ENCODE measurements around a stretch of chr5.

DNA sequence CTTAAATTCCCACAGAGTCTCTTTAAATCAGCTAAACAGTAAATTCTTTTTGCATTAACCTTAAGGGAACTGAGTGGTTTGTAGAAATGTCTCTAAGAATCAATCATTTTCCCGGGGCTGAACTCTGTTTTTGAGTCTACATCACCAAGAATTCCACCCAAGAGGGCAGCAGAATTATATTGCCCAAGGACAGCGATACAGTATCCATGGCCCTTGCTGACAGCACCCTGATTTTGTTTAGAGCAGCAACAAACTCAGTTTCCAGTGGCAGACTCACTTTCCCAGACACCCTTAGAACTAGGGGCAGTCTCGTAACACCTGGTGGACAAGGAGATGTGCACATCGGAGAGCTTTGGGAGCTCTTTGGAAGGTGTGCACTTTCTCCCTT lies 82.8 kb downstream of the BOD1 start:
- PRO-cap = no peak

DNA sequence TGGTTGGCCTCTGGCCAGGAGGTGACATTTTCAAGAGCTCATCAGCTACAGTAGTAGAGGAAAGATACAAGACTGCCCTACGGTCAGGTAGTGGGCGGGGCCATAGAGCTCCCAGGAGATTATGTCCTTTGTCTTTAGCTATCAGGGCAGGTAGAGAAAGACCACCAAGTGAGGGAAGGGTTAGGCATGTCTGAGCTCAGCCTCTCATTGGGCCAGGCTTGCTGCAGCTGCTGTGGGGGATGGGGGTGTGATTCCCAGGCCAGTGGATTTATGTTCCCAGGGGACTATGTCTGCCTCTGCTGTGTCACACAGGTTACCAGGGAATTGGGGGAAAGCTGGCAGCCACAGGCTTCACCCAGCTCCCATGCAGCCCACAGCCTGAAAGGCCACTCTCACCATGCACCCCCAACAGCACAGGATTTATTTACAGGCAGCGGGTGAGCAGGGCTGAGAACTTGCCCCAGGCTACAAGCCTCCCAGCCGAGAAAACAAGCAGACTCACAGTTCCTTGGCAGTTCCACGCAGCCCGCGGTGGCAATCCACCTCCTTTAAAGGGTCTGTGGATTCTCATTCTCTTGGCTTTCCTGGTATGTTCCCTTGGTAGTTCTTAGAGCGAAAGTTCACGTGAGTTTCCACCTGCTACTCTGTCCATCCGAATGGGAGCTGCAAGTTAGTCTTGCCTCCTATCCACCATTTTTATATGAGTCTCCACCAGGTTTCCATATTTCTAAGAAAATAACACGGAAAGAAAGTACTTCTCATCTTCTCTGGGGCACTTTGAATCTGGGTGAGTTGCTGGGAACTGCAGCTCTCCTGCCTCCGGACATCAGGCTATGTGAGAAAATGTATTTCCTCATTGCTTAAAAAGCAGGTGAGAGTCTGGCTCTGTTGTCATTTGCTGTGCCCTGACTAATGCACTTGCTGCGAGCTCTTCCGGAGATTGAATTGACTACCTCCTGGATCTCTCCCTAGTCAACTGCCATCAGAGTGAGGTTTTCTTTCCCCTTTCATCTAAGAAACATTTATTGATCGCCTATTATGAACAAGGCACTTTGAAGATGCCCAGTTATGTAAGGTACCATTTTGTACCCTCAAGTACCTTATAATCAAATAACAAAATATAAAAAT lies 37.8 kb upstream of the BOD1 start:
- PRO-cap = no peak

DNA sequence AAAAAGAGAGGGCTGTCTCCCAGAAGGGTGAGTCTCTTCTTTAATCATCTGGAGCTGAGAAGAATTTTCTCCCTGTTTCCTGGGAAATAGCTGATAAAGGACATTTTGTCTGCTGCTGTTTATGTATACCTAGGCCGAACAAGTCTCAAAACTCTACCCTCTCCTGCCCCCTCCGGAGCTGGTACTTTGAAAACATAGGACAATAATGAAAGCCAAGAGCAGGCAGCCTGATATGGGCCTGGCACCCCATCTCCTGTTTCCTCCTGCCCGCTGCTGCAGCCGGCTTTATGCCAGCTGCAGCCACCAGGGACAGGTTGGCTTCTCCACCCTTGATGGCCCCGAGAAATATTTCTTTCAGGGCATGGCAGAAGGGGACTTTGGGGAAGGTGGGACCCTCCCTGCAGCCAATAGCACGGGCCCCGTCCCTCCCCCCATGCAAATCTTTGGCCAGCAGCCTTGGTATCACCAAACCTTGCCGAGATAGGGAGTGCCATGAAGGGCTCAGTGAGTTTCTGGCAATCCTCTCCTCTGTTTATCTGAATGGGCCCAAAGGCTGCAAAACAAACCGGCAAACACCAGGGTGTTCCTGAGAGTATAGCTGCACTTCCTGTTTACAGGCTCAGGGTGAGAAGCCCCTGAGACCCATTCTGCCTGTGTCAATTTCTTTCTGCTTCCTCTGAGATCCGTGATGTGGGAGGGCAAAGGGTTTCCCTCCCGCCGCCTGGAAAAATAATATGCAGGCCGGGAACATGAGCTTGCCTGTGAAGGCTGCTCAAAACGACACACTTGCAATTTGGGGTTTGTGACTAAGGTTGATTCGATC lies 73.4 kb upstream of the BOD1 start:
- PRO-cap = no peak

DNA sequence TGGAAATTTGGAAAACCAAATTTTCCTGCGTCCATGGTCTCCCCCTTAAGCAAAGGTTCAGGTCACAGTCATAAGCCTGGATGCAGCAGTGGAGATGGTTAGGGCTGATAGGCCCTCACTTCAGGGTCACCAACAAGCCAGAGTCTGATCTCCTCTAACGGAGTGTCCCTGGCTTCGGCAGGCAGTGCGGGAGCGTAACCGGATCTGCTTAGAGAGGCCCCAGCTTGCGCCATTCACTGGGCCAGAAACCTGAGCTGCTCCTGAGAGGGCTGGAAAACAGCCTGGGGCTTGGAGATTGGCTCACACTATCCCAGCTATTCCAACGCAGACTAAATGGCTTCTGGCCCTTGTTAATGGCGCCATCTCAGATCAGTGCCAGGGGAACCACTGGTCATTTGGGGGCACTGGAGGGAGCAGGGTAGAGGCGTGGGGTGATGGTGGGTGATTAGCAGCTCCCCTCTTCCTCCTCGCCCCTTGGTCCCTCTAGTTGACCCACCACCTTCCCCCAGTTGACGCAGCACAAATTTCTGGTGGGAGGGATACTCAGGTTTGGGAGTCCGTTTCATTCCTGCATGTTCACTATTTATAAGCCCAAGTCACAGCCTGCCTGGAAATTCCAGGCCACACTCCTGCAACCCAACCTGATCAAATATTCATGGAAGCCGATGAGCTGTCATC lies 134.7 kb upstream of the CPEB4 start:
- PRO-cap = no peak

- PRO-cap = no peak
Measured at GRCh38 chr5:173755120-173755835, 132.9 kb upstream of the CPEB4 start.

DNA sequence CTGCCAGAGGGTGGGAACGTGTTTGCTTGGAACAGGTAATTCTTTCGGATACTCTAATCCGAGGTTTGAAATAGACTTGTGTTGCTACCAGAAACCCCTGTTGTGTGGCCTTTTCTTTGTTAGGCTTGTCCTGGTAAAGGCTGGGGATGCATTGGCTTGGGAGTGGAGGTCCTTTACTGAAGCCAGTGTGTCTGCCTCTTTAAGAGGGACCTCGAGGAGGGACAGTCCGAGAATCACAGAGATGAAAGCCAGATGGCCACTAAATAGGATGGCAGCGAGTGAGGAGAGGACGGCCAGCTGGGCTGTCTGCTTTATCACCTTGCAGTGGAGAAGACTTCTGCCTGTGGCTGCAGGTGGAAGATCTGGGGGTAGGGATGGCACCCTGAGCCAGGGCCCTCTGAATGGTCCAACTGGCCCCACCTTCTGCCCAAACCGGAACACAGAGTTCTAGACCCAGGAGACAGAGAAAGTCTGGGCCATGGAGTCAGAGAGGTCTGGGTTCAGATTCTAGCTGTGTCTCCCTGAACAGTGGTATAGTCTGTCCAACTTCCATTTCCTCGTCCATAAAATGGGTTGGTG lies 130.3 kb upstream of the CPEB4 start:
- PRO-cap = no peak

- PRO-cap = no peak
Measured at GRCh38 chr5:173793643-173794543, 94.3 kb upstream of the CPEB4 start.

GRCh38 chr5:173802587-173803095 lies 85.5 kb upstream of the CPEB4 start:
- PRO-cap = no peak

GRCh38 chr5:173864378-173864917 lies 23.7 kb upstream of the CPEB4 start:
- PRO-cap = no peak

DNA sequence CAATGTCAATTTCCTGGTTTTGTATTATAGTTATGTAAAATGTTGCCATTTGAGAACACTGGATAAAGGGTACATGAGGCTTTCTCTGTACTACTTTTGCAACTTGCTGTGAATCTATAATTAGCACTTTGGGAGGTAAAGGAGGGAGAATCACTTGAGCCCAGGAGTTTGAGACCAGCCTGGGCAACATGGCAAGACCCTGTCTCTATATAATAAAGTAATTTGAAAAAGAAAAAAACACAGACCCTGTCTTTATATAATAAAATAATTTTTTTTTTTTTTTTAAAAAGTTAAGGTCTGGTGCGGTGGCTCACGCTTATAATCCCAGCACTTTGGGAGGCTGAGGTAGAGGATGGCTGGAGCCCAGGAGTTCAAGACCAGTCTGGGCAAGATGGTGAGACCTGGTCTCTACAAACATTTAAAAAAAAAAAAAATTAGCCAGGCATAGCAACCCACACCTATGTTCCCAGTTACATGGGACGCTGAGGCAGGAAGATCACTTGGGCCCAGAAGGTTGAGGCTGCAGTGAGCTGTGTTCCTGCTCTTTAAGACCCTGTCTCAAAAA lies 24.3 kb downstream of the CPEB4 start:
- PRO-cap = no peak

- PRO-cap = no peak
Measured at GRCh38 chr5:173965133-173965572, 23.8 kb upstream of the C5orf47 start.

DNA sequence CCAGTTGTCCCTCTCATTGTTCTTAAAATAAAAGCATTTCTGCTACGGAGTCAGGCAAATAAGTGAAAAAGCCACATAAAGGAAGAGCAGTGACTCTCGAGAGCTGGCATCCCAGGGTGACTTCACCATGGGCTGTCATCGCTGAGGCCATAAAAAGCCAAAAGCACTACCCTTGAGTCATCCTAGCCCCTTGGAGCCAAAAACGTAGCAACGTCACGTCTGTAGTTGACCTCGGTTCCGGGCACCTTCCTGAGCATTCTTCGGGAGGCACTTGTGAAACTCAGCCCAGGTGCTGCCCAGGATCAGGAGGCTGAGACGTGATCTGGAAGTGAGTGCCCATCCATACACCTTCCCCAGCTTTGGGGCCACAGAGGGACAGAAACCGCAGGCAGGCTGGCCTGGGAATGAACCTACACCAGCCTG lies 290.5 kb downstream of the NSG2 start:
- PRO-cap = no peak

- PRO-cap = no peak
Measured at GRCh38 chr5:174725133-174725495, 732 bp downstream of the MSX2 start.

- PRO-cap = no peak
Measured at GRCh38 chr5:175443311-175443786, 633 bp downstream of the DRD1 start.

DNA sequence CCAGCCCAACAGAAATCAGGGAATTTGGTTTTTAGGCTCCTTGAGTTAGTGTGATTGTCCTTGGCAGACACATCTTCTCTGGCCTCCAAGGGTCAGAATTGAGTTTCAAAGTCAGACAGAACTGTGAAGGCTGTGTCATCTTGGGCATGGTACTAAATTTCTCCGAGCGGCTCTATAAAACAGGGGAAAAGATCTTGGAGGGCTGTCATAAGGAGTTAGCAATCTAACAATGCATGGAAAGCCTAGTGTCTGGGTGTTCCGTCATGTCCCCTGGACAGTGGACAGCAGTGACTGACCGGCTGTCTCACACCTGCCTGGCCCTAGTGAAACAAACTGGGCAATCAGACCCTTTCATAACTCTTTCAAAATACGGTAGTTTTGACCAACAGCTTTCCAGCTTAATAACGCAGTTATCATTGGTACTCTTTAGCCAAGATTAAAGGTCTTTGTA lies 3.6 kb downstream of the SFXN1 start:
- PRO-cap = no peak

GRCh38 chr5:175517882-175518245 lies 39.5 kb downstream of the SFXN1 start:
- PRO-cap = no peak

DNA sequence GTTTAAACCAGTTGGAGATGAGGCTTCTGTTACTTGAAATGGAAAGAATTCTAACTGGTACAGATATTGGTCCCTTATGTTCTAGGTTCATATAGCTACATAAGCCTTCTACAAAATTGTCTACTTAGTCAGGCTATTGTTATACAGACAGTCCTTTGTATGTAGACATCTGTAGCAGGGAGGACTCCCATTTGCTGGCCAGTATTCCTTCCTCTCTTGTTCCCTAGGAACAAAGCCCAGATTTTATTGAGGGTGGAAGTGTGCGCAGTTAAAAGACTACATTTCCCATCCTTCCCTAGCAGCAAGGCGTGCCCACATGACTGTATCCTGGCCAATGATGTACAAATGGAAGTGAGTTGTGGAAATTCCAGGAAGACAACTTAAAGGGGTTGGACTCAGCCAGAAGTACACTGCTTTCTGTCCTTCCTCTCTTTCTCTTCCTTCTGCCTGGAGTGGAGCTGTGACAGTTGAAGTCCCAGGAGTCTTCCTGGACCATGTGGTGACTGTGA lies 88.9 kb downstream of the HRH2 start:
- PRO-cap = no peak

DNA sequence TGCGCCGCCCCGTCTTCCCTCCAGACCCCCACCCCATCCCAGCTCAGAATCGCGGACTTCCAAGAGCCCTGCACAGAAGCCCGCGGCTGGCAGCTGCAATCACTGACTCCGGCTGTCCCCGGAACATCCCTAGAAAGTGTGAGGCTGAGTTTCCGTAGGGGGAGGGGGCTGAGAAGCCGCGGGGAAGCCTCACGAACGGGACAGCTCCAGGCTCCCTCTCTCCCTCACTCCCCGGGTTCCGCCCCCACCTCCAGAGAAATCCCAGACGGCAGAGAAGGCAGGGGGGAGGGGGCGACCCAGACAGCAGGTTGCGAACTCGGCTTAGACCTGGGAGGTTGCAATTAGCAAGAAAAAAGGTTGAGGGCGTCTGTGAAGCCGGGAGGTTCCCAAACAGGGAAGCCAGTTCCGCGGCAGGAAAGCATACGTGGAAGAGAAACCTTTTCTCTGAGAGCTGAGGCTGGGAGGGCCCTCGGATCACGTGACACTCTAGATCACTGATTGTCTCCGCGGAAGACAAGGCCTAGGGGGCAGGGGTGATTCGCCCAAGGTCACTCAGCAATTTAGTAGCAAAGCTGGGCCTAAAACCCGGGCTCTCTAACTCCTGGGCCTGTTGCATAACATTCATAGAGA lies 73.8 kb upstream of the CPLX2 start:
- PRO-cap = no peak

DNA sequence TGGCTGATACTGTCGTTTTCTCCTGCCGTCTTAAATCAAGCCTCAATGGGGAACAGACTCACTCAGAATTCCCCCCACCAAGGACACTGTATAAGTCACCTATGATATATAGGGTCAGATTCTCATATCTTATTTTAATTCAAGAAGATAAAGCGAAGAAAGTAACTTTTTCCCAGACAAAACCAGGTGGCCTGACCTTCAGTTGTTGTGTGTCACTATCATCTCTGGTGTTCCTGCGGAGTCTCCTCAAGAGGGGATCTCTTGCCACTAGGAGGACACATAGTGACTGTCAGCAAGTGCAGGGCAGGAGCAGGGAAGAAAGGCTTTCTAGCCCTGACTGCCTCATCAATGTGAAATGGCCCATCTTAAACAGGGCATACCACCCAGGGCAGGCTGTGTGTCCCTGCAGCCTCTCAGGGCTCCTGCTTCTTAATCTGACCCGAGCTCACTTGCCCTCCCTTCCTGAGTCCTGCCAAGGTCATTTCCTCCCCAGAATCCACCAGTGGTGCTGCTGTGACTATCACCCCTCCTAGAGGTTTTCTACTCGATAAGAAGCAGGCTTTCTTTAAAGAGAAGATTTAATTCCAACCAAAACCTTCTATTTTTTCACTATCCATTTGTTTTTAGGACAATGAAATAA lies 57.5 kb upstream of the SIMC1 start:
- PRO-cap = no peak

GRCh38 chr5:176216281-176216853 lies 21.9 kb upstream of the SIMC1 start:
- PRO-cap = no peak

Measured in osteocyte (in vitro differentiated cells).